Measurements from ENCODE around the gene ARNT2.

GRCh38 chr15:78756966-78757593 lies 54.2 kb downstream of the ADAMTS7 start:
- RRBS: no CpG with 5 or more reads among the region's 21 CpGs

DNA sequence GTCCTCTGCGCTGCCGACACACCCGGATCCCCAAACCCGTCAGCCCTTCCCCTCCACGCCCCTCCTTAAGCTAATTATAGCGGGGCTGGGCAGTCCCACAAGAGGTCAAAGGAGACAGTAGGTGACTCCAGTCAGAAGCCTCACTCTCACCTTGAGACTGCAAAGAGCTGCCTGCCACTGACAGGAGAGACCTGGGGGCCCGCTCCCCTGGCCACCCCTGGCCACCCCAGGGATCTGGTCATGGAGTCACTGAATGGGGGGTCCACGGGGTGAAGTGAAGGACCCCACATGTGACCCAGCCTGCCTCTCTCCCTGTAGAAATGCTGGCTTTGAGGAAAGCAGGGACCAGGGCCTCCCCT lies 31.1 kb downstream of the ADAMTS7 start:
- RRBS: no CpG with 5 or more reads among the region's 8 CpGs

DNA sequence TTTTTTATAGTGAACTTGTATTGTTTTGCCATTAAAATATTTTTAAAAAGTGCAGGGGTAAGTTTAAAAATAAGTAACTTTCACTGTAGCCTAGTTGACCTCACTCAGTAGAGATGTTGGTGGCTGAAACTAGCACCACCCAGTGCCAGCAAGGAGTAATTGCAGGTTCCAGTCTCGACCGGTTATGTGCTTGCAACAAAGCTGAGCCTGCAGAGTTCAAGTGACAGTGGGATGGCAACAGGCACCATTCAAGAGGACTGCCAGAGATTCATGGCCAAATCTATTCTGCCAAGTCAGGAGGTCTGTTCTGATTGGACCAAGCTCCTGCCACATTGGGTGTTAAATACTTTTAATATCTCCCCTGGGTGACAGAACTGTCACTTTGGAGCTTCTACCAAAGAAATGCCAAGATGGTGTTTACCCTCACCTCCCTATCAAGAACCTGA lies 2.7 kb downstream of the ADAMTS7 start:
- RRBS: no CpG with 5 or more reads among the region's 2 CpGs

DNA sequence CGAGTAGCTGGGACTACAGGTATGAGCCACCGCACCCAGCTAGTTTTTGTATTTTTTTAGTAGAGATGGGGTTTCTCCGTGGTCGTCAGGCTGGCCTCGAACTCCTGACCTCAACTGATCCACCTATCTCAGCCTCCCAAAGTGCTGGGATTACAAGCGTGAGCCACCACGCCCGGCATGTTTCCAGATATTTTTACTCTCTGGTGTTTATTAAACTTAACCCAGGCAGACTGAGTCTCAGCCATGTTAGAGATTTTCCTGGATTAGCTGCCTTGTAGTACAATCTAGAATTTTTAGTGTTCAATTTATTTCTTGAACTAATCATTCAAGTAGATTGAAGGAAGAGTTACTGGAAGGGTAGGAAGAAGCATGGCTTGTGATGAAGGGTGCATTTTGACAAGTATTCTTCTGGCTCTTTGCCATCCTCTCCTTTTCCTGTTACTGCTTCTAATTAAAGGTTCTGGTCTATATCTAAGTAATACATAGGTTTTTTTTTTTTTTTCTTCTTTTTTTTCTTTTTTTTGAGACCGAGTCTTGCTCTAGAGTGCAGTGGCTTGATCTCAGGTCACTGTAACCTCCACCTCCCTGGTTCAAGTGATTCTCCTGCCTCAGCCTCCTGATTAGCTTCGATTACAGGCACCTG lies 27.8 kb downstream of the MORF4L1 start:
- RRBS: no CpG with 5 or more reads among the region's 10 CpGs

DNA sequence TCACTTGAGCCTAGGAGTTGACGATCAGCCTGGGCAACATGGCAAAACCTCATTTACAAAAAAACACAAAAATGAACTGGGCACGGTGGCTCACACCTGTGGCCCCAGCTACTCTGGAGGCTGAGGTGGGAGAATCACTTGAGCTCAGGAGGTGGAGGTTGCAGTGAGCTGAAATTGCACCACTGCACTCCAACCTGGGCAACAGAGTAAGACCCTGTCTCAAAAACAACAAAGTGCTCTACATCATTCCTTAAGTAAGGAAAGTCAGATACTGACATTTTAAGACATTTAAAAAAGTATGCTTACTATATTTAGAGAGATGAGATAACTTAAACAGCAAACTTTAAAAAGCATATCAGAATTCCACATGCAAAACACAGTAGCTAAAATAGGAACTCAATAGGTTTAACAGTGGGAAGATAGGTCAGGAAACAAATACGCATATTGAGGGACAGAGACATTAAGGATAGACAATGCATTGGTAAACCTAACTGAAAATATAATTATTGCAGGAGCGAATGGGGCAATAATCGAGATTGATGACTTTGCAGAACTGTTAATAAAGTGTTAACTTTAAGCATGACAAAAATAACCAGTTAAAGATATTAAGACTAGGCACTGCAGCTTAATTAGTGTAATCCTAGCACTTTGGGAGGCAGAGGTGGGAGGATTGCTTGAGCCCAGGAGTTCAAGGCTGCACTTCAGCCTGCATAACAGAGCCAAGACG lies 32.1 kb downstream of the MORF4L1 start:
- RRBS: no CpG with 5 or more reads among the region's 6 CpGs

DNA sequence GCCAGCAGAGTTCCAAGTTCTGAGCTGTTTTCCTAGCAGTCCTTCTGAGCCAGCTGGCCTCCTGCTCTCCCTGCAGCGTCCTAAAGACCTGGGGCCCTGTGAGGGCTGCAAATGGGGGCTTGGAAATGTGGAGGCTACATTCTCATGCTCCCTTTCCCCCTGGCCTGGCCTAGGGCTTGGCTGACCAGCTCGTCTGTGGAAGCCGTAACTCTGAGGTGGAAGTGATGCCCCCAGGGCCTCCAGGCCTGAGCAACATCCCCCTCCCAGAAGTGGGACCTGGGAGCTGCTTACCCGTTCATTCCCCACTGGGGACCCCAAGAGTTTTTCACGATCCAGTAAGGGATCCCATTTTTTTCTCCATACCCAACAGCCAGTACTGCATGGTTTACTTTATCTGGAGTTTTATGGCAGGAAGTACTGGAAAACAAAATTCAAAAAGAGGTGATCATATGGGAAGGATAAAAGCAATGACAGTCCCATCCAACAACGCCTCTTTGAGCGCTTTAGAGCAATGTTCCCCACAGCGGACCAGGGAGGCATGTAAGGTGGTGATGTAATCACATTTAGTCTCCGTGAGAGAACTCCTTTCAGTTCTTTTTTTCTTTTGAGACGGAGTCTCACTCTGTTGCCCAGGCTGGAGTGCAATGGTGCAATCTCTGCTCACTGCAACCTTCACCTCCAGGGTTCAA lies 22.0 kb downstream of the CTSH start:
- RRBS: no CpG with 5 or more reads among the region's 10 CpGs

GRCh38 chr15:78978538-78979172 lies 33.8 kb upstream of the CTSH start:
- RRBS: no CpG with 5 or more reads among the region's 19 CpGs

- RRBS: 60% methylated on average over 1 of the region's 9 CpGs
Observed at GRCh38 chr15:78992700-78993085, 47.8 kb upstream of the CTSH start.

- RRBS: no CpG with 5 or more reads among the region's 2 CpGs
Observed at GRCh38 chr15:79235984-79236248, 46.6 kb upstream of the ANKRD34C start.

DNA sequence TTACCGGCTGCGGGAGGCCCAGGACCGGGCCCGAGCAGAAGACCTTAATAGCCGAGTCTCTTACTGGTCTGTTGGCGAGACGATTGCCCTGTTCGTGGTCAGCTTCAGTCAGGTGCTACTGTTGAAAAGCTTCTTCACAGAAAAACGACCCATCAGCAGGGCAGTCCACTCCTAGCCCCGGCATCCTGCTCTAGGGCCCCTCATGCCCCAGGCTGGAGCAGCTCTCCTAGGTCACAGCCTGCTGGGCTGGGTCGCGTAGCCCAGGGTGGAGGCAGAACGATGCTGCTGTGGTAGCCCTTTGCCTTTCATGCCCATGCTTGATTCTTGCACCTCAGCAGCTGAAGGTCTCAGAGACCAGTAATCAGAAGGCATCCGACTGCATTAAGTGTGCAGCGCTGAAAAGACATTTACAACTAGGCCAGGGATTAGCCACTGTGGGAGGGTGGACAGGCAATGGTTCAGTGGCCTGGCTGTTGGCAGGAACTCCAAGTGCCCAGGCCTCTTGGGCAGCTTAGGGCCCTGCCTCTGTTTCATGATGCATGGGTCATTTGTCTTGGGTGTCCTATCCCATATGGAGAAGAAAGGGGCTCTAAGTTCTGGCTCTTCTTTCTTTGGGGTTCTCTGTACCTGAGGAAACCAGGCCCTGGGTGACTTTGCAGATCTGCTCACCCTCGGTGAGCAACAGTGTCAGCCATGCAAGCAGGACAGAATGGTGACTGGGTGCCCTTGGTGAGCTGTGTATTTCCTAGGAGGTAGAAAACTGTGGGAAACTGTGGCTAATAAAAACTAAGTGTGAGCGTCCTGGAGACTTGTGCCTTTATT lies 11.3 kb downstream of the TMED3 start:
- RRBS: no CpG with 5 or more reads among the region's 17 CpGs

- RRBS: no CpG with 5 or more reads among the region's 8 CpGs
Observed at GRCh38 chr15:80017586-80018063, 41.9 kb upstream of the ZFAND6 start.

- RRBS: no CpG with 5 or more reads among the region's 9 CpGs
Observed at GRCh38 chr15:80063183-80063709, 3.8 kb downstream of the ZFAND6 start.

DNA sequence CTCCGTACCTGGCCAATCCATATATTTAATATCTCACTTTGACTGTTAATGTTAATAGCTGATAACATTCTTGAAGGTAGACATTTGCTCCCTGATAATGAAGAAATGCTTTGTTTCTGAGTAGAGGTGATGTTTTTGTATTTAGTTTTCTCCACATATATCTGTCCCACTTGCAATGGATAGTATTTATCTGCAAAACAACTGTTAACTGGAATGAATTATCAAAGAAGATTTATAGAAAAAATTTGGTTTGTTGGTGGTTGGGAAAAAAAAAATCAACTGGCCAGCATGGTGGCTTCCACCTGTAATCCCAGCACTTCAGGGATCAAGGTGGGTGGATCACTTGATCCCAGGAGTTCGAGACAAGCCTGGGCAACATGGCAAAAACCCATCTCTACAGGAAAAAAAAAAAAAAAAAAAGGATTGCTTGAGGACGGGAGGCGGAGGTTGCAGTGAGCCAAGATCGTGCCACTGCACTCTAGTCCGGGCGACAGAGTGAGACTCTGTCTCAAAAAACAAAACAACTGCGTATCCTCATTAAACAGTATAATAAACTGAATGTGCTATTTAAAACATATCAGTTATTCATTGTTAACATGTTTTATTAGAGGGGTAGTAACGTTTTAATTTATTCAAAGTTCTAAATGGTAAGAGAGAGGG lies 32.6 kb downstream of the ZFAND6 start:
- RRBS: no CpG with 5 or more reads among the region's 9 CpGs

- RRBS: no CpG with 5 or more reads among the region's 3 CpGs
Observed at GRCh38 chr15:80109705-80110430, 42.9 kb upstream of the FAH start.

- RRBS: no CpG with 5 or more reads among the region's 2 CpGs
Observed at GRCh38 chr15:80113573-80114199, 39.1 kb upstream of the FAH start.

DNA sequence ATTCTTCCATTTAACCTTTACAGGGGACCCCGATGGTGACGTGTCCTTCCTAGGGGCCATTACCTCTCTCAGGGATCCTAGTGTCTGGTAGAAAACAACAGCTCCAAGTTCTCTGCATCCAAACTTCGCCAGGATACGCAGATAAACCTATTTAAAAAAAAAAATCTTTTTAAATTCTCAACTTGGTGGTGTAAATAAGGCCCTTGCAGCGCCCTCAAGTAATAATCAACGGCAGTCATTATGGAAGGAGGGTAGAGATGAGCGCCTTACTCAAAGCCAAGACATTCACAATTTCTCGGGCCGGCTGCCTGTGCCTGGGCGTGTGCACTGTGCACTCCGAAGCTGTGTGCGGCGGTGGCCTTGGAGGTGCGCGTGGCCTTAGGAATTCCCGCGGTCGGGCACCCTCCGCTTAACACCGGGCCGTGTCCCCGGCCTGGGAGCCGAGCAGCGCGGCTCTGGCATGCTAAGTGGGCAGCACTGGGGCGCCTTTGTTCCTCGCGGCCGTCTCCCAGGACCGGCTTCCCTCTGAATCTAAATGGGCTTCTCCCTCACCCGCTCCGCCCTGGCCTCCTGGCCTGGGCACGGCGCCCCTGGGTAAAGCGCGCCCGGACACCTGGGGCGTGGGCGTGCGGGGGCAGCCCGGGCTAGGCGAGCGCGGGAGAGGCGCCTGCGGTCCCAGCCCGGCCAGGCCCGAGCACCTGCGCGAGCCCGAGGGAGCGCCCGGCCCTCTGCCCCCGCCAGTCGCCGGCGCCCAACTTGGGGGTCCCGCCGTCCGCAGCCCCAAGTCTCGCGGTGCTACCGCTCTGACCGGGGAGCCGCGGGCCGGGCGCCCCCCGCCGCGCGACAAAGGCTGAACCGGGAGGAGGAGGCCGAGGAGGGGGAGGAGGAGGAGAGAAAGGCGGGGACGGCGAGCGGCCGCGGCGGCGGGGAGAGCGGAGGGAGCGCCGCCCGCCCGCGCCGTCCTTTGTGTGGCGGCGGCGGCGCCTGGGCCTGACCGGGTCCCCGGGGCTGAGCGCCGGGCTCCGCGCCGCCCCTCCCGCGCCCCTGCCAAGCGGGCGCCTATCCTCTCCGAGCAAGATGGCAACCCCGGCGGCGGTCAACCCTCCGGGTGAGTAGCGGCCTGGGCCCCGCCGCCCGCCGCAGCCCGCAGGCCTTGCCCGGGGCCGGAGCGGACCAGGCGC lies at the start of gene ARNT2:
Gene ARNT2 (plus strand): TSS at position 944 of the 1,181 bp plus-strand sequence.
- RRBS: 4% methylated on average over 53 of the region's 119 CpGs

DNA sequence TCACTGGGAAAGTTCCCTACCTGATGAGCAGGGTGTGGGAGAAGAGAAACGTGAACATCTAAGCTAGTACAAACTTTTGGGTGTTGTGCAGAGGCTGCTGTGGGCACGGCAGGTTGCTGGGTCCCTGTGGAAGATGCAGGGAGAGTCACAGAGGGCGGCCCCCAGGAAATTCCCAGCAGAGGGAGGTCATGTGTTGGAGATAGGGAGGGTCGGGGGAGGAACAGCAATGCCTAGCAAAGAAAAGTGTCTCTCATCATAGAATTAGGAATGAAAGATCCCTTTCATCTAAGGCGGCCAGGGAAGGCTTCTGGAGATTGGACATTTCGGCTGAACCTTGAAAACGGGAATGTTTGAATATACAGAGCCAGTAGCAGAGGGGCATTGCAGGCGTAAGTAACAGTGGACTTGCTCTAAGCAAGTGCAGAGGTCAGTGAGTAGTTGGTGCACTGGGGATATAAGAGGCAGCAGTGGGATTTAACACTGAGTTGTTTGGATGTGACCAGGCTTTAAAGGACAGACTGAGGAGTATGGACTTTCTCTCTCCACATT lies 1.2 kb downstream of the ARNT2 start:
- RRBS: no CpG with 5 or more reads among the region's 8 CpGs

DNA sequence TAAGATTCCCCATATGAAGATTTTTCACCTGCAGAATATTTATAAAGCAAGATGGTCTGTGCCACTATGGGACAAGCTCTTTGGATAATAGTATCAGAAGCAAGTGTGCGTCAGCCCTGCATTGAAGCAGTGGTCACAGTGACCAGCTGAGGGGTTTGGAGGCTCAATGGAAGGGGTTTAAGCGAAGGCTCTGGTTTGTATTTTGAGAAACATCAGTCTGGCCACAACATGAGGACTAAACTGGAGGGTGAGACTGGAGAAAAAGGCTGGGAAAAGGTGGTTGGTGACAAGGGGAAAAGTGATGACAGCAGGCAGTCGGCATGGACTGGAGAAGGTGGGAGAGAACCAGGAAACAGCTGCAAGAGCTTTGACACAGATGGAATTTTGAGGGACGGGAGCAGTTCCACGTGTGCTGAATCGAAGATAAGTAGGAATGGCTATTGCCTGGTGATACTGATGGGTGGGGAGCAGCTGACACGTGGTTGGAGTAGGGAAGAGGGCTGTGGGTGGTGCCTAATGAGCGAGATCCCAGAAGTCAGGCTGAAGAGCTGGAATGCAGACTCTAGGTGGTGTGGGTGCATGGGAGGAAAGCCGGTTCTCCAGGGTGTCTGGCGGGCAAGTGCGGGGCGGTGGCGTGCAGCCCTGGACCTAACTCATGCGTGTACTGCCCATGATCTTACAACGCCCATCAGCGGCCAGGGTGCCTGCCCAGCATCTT lies 62.9 kb downstream of the ARNT2 start:
- RRBS: no CpG with 5 or more reads among the region's 16 CpGs

GRCh38 chr15:80507574-80508262 lies 103.5 kb downstream of the ARNT2 start:
- RRBS: no CpG with 5 or more reads among the region's 18 CpGs

GRCh38 chr15:80513994-80514442 lies 109.8 kb downstream of the ARNT2 start:
- RRBS: no CpG with 5 or more reads among the region's 1 CpG